GM12892 (cell line): ENCODE measurements around a stretch of chr6.

- RRBS = no CpG with 5 or more reads among the region's 15 CpGs
Measured at GRCh38 chr6:160105930-160106571, 15.6 kb upstream of the SLC22A1 start.

GRCh38 chr6:160120168-160120472 lies 1.5 kb upstream of the SLC22A1 start:
- RRBS = no CpG with 5 or more reads among the region's 1 CpG

- RRBS = no CpG with 5 or more reads among the region's 9 CpGs
Measured at GRCh38 chr6:160122458-160123116, 972 bp downstream of the SLC22A1 start.

GRCh38 chr6:160349107-160349684 lies 1.0 kb downstream of the SLC22A3 start:
- RRBS = no CpG with 5 or more reads among the region's 27 CpGs

- RRBS = 15% methylated on average over 11 of the region's 63 CpGs
Measured at GRCh38 chr6:160766644-160767850, 65.0 kb downstream of the PLG start.

DNA sequence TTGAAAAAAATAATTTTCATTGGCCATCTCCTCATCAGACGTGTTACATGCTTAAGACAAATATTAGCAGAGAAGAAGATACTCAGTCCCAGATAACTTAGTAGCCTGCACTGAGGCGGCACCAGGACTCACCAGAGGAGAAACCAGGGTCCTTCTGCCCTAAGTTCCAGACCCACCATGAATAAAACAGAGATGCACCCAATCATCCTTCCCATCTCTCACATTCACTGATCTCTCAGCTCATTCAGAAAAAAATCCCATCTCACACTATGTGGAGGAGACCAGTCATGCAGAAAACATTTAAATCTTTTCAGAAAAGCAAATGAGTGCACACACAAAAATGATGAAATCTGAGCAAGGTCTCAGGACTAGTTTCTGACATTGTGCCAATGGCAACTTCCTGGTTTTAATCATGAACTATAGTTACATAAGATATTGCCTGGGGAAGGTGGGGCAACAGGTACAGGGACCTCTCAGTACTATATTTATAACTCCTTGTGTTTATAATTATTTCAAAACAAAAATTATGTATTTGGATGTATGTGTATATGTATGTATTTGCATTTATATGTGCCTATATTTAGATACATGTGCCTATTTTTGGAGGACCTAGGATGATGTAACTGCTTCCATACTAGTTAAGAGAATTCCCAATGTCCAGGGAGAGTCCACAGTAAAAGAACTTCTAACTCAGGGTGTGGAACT lies 71.8 kb upstream of the MAP3K4 start:
- RRBS = no CpG with 5 or more reads among the region's 2 CpGs

- RRBS = no CpG with 5 or more reads among the region's 2 CpGs
Measured at GRCh38 chr6:160978638-160978883, 13.0 kb upstream of the MAP3K4 start.

GRCh38 chr6:161242862-161243845 lies 30.7 kb downstream of the AGPAT4 start:
- RRBS = 71% methylated on average over 3 of the region's 27 CpGs

DNA sequence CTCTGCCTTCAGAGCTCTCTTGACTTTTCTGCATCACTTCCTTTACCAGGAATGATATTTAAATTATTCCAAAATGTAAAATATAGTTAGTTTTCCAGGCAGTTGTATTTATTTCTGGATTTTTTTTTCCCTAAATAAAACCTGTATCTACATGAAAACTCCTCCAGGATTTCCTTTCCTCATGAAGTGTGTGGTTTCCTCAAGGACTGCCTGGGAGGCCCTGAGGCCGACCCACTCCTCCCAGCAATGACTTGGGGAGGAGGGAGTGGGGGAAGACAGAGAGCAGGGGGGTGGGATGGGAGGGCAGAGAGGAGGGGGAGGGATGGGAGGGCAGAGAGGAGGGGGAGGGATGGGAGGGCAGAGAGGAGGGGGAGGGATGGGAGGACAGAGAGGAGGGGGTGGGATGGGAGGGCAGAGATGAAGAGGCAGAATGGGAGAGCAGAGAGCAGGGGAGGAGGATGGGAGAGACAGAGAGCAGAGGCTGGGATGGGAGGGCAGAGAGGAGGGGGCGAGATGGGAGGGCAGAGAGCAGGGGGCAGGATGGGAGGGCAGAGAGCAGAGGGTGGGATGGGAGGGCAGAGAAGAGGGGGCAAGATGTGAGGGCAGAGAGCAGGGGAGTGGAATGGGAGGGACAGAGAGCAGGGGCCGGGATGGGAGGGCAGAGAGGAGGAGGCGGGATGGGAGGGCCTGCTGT lies 161.9 kb upstream of the AGPAT4 start:
- RRBS = no CpG with 5 or more reads among the region's 4 CpGs

- RRBS = no CpG with 5 or more reads among the region's 6 CpGs
Measured at GRCh38 chr6:162119222-162119783, 608.3 kb downstream of the PRKN start.

- RRBS = no CpG with 5 or more reads among the region's 4 CpGs
Measured at GRCh38 chr6:162488493-162488897, 239.1 kb downstream of the PRKN start.

DNA sequence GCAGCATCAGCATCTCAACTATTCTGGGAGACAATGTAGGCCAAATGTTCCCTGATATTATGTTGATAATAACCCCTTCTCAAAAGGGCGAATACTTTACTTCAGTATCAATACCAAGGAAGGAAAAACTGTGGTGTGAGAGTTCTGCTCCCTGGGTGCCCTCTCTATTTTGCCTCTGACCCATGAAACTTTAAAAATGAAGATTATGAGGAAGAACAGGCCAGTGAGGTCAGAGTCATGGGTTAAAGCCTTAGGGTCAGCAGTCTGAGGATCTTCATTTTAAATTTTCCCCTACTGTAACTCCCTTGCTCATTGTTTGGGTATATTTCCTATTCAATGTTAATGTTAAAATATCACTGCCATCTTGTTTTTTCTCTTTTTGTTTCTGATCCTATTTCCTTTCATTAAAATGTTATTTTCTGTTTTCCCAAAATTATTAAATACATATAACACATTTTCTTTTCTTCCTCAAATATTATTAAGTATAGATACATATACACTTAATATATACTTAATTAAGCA lies 47.9 kb downstream of the PRKN start:
- RRBS = no CpG with 5 or more reads among the region's 1 CpG

GRCh38 chr6:162760056-162760518 lies 32.3 kb downstream of the PACRG start:
- RRBS = no CpG with 5 or more reads among the region's 6 CpGs

DNA sequence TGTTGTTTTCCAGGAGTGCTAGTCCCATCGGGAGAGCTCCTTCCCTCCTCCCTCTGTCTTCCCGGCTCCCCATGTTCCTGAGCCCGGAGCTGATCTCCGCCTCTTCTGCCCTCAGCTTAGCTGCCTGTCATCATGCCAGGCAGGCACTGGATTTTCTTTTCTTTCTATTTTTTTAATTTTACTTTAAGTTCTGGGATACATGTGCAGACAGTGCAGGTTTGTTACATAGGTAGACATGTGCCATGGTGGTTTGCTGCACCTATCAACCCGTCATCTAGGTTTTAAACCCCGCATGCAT lies 153.5 kb upstream of the QKI start:
- RRBS = no CpG with 5 or more reads among the region's 6 CpGs

DNA sequence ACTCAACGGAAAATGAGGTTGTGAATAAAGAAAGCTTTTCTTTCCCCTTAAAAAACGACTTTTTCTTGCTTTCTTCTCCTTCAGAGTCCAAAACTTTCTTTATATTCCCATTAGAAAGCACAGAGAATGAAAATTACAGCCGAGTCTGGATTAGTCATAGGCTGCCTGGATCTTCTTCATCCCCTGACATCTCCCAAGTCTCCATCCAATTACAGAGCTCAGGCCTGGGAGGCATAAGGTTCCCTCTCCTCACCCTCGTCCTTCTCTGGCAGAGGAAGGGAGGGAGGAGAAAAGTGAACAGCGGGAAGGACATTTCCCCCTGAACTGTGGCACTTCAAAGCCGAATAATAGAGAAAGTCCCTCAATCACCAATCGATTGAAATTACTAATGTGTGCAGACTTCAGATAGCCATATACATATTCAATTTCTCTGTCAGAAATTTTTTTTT lies 28.0 kb upstream of the QKI start:
- RRBS = no CpG with 5 or more reads among the region's 7 CpGs

DNA sequence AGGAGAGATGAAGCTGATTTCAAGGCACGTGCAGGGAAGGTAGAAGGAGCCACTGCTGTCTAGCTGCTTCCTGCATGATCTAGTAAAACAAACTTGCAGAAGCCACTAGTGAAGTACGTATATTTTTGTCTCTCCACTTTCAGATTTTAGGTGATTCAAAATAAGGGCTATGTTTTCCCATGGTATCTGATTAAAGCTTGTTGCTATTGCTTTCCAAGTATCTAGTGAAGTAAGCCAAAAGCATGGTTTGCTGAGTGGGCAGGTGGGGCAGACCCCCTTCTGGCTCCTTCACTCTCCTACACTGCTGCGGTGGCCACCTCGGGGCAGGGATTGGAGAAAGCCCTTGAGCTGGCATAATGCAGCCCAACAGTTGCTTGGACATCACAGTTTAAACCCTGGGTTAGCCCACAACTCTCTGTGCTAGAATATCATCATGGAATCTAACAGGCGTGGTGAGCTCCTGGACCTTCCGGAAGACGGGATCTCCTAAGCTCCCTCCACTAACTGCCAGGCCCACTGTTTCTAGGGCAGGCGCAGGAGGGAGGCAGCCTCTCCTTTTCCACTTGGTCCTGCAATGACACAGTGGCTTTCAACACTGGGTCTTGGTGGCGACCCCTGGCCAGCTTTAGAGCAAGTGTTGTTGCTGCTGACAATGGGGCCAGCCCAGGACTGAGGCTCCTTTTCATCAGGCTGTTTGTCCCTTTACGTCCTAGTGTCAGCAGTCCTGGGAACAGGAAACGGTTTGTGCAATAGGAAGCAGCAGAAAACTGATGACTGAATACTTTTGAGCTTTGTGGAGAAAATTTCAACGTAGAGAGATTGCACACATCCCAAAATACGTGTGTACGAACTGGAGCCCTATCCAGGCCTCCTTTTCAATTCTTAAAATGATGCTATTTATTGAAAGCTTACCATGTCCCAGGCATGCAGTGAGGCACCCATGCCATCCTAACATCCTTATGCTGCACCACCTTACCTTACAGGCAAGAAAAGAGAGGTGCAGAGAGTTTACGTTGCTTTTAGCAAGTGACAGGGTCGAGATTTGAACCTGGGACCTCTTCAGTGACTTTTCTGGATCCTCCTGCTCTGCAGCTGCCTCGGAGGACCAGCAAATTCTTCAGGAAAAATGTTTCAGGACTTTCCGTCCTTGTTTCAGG lies 9.7 kb upstream of the QKI start:
- RRBS = no CpG with 5 or more reads among the region's 18 CpGs

DNA sequence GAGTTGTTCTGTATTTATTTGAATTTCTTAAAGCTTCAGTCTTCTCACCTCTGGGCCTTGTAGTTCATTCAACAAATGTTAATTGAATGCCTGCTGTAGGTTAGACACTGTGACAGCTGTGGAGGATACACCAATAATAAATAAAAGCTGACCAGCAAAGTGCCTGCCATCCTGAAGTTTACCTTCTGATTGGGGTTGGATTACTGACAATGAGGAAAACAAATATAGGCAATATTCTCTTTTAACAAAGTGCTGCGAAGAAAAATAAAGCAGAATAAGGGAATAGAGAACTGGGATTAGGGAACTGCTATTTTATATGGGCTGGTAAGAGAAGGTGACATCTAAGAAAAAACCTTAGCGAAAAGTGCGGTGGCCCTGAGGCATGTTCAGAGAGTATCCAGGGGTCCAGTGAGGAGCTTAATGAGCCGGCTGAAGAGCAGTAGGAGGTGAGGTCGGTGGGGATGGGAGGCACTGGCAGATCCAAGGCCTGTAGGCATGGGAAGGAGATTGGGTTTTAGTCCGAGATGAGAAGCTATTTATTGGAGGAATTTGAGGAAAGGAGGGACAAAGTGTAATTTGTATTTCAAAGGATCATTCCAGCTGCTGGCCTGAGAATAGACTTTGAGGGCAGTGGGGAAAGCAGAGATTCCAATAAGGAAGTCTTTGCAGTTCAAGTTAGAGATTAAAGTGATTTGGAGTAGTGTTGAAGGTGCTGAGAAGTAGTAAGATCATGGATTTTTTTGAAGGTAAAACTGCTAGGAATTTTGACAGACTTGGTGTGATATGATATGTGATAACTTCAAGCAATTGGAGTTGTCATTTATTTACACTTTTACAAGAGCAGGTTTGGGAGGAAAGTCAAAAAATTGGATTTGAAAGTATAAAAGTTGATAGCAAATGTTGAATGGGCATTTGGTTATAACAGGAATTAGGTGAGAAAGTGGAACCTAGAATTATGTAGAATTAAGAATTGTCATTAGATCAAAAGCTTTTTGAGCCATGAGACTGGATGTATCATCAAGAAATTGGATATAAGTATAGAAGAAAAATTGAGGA lies 123.9 kb downstream of the QKI start:
- RRBS = no CpG with 5 or more reads among the region's 6 CpGs

- RRBS = no CpG with 5 or more reads among the region's 6 CpGs
Measured at GRCh38 chr6:163564910-163565638, 150.6 kb downstream of the QKI start.

DNA sequence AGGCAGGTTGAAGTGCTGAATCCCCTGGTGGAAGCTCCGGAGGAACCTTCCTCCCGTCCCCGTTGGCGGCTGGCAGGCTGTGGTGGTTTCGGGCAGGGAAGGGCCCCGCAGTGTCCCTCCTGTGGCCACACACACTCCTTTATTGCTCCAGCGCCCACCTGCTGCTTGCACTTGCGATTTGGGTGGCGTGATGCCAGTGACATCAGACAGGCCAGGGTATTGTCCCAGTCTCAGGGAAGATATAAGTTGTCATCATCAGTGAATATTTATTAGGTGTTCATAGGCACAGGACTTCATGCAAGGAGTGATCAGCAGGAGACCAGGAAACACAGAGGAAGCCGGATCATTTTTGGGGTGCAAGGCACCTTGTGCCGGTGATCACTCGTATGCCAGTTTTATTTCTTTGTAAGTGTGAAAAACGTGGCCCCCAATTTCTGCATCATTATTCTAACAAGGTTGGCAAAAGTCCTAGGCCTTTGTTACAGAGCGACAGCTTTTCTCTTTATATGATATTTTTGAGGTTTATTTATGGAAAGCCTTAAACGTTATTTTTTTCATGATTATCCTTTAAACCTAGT lies 530.5 kb downstream of the QKI start:
- RRBS = no CpG with 5 or more reads among the region's 15 CpGs

GRCh38 chr6:165010078-165010443 lies 299.3 kb downstream of the C6orf118 start:
- RRBS = no CpG with 5 or more reads among the region's 3 CpGs